Cytotoxic T cell (primary cell): ENCODE measurements around the genes TRH and ATP2C1.

GRCh38 chr3:129022104-129023138 lies 21.3 kb downstream of the EFCC1 start:
- PRO-cap, 2 experiments, result no peak in any of the 2 experiments

- PRO-cap, 2 experiments, result no peak in any of the 2 experiments
These were observed 26.8 kb downstream of the GP9 start for GRCh38 chr3:129087365-129087818.

DNA sequence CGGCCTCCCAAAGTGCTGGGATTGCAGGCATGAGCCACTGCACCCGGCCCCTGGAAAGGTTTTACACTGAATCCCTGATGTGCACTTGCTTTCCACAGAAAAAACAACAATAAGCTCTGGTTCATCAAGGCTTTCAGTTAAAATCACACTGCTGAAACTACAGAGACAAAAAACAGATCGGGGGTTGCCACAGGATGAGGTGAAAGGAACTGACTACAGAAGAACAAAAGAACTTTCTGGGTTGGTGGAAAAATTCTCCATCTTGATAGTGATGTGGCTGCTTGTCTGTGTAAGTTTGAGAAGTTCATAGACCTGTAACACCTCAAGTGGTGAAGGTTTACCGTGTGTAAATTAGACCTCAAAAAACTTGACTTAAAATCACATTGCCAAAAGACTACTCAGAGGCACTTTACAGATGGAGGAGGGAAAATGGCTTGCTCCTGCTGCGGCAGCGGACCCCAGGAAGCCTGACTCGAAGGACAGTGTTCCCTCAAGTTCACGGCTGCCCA lies 2.8 kb downstream of the RAB43 start:
- PRO-cap, 2 experiments, result peak in 2 of 2 experiments; most common plus-strand start position 307 of the sequence (in 2); most common minus-strand start position 111 of the sequence (in 1)

- PRO-cap, 2 experiments, result no peak in any of the 2 experiments
These were observed 20.4 kb upstream of the COPG1 start for GRCh38 chr3:129228728-129229659.

- PRO-cap, 2 experiments, result no peak in any of the 2 experiments
These were observed 39.6 kb downstream of the EFCAB12 start for GRCh38 chr3:129388713-129389381.

GRCh38 chr3:129462304-129462916 lies 22.4 kb downstream of the IFT122 start:
- PRO-cap, 2 experiments, result no peak in any of the 2 experiments

GRCh38 chr3:129468911-129469726 lies 29.1 kb downstream of the IFT122 start:
- PRO-cap, 2 experiments, result no peak in any of the 2 experiments

GRCh38 chr3:129557059-129558013 lies 14.4 kb downstream of the H1-8 start:
- PRO-cap, 2 experiments, result no peak in any of the 2 experiments

DNA sequence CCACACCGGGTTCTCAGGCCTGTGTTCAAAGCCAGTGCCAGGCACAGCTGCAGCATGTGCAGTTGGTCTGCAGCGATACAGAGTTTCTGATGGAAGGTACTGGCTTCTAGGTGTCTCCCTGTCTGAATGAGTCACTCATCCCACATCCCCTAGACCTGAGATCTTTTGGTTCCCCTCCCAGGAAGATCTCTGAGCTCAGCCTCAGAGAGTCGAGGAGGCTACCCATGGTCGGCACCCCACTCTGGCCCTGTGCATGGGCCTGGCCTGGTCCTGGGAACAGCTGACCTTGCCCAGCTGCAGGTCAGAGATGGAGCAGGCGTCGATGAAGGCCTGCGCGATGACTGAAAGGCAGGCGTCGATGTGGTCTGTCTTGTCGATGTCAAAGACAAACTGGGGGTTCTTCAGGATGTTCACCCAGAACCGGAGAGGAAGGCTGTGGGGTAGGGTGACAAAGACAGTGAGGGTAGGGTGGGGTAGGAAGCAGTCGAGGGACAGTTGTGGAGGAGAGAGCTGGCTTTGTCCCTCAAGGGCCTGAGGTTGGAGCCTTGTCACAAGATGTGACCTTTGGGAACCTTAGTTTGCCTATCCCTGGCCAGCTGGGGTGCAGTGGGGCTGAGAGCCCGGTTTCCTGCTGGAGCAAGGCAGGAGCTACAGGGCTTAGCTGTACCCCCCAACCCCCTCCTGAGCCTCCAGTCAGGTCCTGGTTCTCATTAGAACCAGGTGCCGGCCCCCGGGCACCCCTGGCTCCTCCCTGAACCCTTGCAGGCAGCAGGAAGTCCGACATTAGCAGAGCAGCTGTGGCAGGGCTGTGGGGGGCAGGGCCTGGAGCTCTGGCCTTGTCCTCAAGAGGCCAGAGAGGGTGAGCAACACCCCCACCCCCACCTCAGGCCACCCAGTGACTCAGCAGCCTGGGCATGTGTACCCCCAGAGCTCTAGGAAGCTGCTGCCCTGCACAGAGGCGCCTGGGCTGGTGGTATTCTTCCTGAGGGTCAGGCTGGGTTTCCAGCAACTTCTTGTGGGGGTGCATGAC lies 15.5 kb downstream of the H1-8 start:
- PRO-cap, 2 experiments, result peak in 2 of 2 experiments; most common plus-strand start position 417 of the sequence (in 2); most common minus-strand start position 362 of the sequence (in 1)

- PRO-cap, 2 experiments, result no peak in any of the 2 experiments
These were observed 19.4 kb downstream of the PLXND1 start for GRCh38 chr3:129587003-129587560.

DNA sequence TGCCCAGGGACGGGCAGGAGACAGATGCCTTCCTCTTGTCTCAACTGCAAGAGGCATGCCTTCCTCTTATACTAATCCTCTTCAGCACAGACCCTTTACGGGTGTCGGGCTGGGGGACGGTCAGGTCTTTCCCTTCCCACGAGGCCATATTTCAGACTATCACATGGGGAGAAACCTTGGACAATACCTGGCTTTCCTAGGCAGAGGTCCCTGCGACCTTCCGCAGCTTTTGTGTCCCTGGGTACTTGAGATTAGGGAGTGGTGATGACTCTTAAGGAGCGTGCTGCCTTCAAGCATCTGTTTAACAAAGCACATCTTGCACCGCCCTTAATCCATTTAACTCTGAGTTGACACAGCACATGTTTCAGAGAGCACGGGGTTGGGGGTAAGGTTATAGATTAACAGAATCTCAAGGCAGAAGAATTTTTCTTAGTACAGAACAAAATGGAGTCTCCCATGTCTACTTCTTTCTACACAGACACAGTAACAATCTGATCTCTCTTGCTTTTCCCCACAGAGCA lies 35.1 kb upstream of the PLXND1 start:
- PRO-cap, 2 experiments, result no peak in any of the 2 experiments

GRCh38 chr3:129664769-129665429 lies 58.4 kb upstream of the PLXND1 start:
- PRO-cap, 2 experiments, result no peak in any of the 2 experiments

GRCh38 chr3:129892576-129893260 lies 793 bp downstream of the TMCC1 start:
- PRO-cap, 2 experiments, result peak in 2 of 2 experiments; most common plus-strand start chr3:129893033 (in 2); most common minus-strand start chr3:129892943 (in 1)

GRCh38 chr3:129974243-129975009 lies at the start of gene TRH:
Gene TRH (plus strand): TSS chr3:129974720.
- PRO-cap, 2 experiments, result no peak in any of the 2 experiments

DNA sequence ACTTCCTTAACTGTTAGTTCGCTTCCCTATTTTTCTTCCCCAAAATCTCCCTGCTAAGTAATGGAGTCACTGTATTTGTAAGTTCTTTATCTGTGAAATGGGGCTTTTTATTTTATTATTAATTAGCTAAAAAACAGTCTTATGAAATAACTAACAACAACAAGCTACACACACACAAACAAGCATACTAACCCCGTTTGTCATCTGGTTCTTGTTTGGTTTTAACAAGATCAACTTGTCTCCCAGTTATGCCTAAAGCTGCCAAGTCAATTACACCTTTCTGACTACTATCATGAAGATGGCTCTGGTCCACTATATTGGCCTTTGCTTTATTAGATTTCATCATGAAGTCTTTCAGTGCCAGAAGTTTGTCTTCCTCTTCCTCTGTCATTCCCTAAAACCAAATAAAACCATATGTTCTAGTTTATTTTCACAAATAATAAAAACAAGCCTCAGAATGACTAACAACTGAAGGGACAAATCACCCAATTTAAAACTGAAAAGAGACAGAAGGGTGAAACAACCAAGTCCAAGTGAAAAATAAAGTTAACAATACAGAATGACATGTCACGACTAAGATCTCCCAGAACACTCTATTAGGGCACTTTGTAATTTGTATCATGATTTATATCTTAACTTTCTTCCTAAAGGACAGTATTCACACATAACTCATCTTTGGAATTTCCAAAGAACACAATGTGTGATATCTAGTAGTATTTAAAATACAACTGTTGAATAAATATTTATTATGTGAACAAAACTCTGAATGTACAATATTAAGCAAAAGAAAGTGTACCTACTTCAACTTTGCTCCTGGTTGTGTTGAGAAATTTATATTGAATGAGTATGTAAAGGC lies 38.3 kb downstream of the PIK3R4 start:
- PRO-cap, 2 experiments, result no peak in any of the 2 experiments

GRCh38 chr3:130832106-130832608 lies 61.7 kb upstream of the ATP2C1 start:
- PRO-cap, 2 experiments, result no peak in any of the 2 experiments

GRCh38 chr3:130893812-130894990 lies at the start of gene ATP2C1:
Gene ATP2C1 (plus strand): TSS chr3:130894084.
- PRO-cap, 2 experiments, result peak in 2 of 2 experiments; most common plus-strand start chr3:130894018 (in 2); most common minus-strand start chr3:130893948 (in 2)

DNA sequence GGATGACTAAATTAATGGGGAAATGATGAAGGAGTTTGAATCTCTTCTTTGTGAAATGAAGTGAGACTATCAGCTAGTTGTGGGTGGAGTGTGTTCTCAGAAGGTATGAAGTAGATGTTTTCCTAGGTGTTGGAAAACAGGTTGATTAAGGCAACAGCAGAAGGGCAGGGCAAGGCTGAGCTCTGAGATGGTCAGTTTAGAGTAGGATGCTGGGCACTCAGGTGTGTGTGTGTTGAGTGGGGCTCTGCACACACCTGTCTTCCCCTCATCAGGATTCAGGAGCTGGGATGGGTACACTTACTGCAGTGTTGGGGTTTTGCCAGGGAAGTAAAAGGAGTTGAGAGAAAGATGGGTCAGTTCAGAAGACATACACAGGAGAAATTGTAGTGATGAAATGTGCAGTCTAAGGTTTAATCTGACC lies 3.1 kb downstream of the NUDT16 start:
- PRO-cap, 2 experiments, result no peak in any of the 2 experiments

GRCh38 chr3:132228894-132229258 lies 88.3 kb upstream of the ACP3 start:
- PRO-cap, 2 experiments, result no peak in any of the 2 experiments

- PRO-cap, 2 experiments, result no peak in any of the 2 experiments
These were observed 18.1 kb downstream of the NPHP3 start for GRCh38 chr3:132704109-132704605.